ENCODE data around the gene HDDC2.

DNA sequence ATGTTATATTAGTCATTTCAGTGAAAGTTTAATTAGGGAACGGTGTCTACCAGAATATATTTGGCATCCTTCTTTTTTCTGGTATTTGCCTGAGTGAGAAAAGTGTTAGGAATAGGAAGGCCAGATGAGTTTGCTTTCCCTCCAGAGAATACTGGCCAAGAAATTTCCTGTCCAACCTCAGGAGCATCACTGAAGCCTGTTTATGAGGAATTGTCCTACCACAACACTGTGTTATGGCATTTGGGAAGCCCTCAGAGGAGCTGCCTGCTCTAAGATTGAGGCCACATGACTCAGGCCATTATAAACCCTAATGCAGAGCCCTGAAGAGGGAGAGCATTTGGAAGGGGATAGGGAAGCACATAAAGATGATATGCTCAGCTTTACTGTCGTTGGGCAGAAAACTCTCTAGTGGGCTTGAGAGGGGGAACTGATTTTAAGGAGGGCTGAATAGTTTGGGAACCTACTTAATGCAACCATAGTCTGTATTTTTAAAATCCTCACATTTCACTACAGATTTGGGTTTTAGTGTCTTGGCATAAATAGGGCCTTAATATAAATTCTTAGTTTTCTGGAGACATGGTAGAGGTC is 996 bp upstream of the GJA1 start:
- PRO-cap = no peak

- PRO-cap = bidirectional peak, plus-strand start at chr6:121436800, minus-strand start at chr6:121436590
Observed at GRCh38 chr6:121436027-121436925, 830 bp downstream of the GJA1 start.

- PRO-cap = no peak
Observed at GRCh38 chr6:121856480-121856906, 421.0 kb downstream of the GJA1 start.

GRCh38 chr6:122432663-122432919 is 33.1 kb downstream of the HSF2 start:
- PRO-cap = no peak

DNA sequence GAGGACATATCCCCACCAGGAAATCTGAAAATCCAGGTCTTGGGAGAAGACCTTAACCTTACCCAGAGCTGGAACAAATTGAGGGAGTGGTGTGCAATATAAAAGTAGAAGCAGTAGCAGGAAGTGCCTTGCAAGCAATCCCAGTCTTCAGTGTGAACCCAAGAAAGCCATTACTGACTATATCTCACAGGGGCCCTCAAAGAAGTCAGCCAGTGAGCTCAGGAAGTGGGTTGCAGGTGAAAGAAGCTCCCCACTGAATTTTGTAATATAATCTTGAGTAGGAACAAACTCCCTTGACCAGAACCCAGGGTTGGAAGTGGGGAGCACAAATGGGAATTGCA is 41.8 kb upstream of the PKIB start:
- PRO-cap = no peak

DNA sequence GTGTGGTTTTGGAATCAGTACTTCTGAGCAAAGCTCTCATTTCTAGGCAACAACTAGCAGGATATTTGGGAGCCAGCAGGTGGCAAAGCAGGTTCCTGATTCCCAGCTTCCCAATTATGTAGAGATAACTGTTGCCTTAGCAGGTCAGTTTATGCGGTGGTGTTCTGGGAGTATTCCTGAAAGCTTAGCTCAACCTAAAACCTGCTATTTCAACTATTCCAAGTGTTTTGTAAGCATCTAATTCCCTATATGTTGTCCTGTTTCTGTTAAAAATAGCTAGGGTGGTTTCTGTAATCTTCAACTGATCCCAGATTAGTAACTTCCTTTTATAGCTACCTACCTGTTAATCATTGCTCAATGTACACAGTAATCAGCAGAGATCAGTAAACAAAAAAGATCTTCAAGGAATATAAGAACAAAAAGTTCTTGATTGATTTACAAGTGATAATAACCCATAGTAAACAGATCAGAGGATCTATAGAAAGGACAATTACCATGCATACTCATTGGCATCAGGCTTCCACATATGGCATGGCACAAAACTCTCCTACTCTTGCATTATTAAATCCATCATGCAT is 8.4 kb upstream of the FABP7 start:
- PRO-cap = no peak

- PRO-cap = no peak
Observed at GRCh38 chr6:122788613-122788890, 506 bp upstream of the SMPDL3A start.

DNA sequence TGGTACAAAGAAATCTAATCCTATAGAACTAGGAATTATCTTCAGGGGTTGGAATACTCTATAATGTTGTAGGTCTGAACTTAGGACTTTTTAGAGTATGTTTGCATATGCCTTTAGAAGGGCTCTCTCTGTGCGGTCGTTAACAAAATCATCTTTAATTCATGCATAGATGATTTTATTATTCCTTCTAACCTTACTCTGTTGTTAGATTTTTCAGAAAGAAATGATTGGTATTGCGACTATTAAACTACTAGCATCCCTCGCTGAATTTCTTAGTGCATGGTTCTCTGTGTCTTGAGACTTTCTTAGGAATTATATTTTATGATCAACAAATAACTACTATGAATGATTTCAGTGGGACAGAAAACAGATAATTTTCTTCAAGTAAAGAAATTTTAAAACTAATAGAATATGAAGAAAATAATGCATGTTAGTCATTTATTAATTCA is 142.6 kb downstream of the TRDN start:
- PRO-cap = no peak

DNA sequence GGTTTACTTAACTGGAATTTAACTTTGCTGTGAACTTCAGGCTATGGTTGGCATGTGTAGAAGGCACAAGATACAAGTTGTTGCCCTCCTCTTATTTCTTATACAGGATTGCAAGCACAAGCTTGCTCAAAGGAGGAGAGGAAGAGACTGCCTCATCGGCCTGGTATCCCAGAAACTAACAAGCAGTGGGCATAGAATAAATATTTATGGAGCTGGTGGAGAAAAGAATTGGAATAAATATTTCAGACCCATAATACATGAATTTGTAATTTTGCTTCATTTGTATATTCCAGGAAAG is 1.3 kb downstream of the RNF217 start:
- PRO-cap = bidirectional peak, plus-strand start at position 129 of the sequence, minus-strand start outside the sequence

DNA sequence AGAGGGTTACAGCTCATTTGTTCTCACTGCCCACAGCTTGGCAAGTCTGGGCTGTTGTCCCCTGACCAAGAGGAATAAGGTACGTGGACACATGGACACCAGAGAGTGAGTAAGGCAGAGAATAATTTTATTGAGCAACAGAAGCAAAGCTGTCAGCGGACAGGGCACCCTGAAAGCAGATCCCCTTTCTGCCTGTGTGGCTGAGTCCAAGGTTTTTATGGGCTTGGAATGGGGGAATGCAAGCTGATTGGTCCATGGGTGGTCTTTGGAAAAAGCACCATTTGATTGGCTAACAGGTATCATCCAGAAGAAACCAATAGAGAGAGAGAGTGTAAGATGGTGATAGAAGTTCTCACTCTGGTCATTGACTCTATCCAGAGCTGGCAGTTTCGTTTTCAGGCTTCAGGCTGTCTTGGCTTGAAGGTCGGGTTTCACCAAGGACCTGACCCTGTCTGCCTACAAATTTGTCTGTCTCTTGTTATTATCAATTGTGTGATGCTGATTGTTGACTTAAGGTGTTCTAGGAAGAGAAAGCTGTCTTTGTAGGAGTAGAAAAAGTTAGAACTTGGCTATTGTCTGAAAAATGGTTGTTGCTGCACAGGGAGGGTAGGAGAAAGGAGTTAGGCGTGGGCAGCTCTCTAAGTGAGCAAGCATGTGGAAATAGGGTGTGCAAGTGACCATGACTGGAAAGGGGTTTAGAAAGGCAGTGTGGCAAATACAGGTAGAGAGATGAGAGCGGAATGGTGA is 16.7 kb downstream of the RNF217 start:
- PRO-cap = no peak

DNA sequence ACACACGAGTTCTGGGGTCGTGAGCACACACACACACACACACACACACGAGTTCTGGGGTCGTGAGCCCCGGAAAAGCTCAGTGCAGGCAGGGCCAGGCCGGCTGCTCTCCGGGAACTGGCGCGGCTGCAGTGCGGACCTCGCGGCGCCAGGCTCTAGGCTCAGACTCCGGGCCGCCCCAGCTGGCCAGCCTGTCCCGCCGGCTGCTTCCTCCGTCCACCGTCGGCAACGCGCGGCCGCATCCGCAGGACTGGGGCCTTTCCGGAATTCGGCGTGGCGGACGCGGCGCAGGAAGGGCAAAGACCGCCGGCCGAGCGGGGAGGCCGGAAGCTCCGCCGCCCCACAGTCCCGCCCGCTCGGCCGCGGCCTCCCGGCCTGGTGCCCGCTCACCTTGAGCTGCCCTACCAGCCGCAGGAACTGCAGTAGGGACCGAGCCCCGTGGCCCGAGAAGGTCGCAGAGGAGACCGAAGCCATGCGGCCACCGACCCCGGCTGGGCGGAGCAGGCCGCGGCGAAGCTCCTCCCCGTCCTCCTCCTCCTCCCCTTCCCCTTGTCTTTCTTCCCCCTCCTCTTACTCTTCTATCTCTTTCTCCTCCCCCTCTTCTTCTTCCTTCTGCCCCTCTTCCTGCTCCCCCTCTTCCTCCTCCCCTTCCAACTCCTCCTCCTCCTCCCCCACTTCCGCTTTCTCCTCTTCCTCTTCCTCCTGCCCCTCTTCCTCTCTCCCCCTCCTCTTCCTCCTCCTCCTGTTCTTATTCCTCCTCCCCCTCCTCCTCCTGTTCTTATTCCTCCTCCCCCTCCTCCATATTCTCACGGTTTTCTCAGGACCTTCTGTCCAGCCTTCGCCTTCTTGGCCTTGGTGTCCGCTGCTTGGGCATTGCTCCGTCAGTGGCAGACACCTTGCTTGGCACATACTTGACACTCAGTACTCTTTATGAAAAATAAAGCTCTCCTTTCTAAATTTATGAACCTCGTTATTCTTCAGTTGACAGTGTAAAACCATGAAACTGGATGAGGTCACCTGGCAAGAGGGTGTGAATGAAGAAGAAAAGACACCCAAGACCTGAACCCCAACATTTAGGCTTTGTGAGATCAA is at the start of gene HDDC2:
HDDC2 (minus strand) TSS at position 509 of the 1,092 bp plus-strand sequence.
- PRO-cap = bidirectional peak, plus-strand start at position 134 of the sequence, minus-strand start at position 128 of the sequence; bidirectional peak, plus-strand start at position 274 of the sequence, minus-strand start at position 493 of the sequence

GRCh38 chr6:125344385-125344692 is 42.6 kb upstream of the HDDC2 start:
- PRO-cap = no peak

DNA sequence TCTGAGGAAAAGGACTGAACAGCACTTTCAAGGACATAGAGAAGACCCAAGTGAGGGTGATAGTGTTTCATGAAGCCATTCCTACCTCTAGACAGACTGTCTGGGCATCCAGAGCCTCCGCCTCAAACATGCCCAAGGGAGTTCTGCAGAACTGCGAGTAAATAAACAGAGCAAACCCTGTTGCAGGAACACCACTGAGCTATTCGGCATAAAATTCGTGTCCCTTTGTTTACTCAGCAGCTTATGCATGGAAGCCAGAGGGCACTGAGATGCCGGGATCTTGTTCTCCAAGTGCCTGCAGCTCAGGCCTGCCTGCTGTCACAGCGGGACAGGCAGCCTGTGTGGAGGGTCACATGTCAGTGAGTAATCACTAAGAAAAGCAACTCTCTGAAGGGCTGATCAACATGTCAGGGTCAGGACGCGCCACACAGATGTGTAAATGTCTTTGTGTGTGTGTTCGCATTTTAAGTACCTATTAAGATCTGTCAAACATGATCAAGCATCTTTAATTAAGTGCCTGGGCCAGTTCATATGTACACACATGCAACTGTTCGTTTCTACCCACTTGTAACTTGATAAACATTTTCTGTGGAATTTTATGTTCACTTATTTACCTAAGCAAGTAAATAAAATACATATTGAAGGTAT is 164.8 kb upstream of the HEY2 start:
- PRO-cap = no peak

DNA sequence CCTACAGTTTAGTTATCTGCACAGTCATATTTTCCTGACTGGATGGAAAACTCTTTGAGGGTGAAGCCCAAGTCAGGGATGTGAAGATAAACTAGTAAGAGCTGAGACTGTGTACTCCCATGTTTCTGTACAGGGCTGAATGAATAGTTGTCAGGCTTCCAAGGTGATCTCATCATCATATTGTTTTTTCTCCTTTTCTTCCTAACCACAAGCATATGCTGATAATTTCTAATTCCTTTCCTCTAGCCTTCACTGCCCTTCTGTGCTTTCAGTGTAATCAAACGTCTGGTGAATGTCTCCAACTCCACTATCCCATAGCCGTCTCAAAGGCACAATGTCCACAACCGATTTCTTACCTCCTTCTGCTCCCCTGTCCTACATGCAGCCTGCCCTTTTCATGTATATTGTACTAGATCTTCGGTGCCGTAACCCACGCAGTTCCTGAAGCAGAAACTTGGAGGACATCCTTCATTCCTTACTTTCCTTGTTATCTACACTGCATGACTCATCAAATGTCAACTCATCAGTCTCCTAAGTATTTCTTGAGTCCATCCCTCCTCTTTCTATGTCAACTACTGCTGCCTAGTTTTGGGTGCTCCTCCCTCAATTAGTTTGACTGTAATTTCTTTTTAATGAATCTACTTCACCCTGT is 21.8 kb downstream of the NCOA7 start:
- PRO-cap = no peak

DNA sequence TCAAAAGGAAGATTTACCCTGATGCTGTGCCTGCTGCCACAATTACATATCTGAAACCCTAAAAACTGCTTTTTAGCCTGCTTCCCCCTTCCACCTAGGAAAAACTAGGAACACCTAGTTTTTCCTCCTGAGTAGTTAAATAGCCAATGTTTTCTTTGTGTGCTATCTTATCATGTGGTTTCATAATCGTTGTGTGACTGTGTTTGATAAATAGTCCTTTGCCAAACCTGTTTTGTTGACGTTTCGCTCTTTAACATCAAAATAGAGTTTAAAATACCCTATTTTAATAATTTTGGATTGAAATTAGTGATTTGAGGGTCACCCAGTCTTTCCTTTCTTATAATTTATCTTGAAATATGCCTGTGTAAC is 28.2 kb downstream of the NCOA7 start:
- PRO-cap = no peak

DNA sequence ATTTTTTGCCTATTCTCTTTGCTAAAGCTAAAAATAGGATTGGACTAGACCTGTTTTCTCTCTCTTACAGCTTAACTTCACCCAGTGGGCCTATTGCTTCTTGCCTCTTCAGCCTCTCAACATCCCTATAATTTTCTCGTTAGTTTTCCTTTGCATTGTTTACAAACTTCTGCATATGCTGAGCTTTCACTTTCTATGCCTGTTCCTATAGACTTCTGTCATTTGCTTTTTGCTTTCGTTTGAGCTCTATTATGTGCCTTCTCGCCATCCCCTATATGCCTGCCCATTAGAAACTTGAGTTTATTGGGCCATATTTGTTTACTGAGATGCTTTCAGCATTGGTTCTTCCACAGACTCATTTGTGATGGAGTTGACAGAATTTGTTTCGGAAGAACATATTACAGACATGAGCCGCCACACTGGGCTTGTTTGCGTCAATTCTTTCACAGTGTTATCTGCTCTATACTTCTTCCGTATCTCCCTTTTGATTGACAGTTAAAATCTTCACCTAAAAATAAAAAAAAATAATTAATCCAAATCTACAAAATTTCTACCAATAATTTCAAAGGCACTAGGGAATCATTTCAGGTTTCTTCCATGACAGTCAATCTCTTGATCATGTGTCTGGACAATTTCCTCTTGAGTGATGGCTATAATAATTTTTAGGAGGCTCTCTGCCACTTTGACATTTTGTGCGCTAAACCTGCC is 41.0 kb downstream of the NCOA7 start:
- PRO-cap = no peak

- PRO-cap = no peak
Observed at GRCh38 chr6:125869521-125869720, 78.7 kb downstream of the NCOA7 start.

DNA sequence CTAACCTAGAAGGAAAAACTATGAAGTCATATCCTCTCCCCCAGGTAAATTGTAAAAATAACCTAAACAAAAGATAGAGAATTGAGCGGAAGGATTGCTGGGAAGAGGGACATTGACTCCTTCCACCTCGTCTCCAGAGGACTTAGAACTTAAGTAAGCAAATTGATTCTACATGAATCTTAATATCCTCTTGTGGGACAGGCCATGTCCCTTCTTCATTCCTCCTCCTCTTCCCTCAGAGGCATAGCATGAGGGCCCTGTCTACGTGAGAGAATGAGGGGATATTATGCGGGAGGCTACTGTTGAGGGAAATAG is 49.7 kb upstream of the HINT3 start:
- PRO-cap = no peak

DNA sequence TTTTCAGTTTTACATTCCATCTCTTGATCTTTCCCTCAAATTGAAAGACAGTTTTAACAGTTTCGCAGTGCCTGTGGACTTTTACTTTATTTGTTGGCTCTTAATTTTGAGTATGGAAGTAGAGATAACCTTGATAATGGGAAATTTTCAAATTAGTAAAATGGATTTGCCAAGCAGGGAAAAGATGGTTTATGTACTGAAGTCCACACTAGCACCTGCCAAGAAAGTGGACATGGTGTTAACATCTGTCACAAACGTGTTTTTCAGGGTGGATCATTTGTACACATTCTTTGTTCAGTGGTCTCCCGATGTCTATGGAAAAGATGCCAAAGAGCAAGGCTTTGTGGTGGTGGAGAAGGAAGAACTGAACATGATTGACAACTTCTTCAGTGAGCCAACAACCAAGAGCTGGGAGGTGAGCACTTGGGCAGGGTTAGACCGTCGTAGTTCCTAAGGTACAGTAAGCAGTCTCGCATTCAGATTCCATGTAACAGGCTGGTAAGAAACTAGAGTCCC is 41.4 kb upstream of the HINT3 start:
- PRO-cap = no peak

DNA sequence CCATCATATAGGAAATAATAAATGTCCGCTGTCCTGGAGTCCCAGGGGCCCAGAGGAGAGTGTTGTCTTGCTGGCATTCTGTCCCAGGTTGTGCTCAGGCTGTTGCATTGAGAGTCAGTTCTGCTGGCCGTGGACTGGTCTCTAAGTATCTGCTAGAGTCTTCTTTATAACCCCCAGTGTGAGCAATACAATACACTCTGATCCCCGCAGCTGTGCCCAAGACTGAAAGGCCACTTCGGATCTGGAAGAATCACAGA is 38.4 kb upstream of the HINT3 start:
- PRO-cap = unidirectional peak, minus-strand start at position 136 of the sequence

Data from penis (tissue), 1 donor.